Hair follicular keratinocyte (primary cell): ENCODE measurements around a stretch of chr10.

- RAMPAGE, long total RNA, result no peak
Measured at GRCh38 chr10:71347829-71348293, 28.8 kb downstream of the SLC29A3 start.

- RAMPAGE, long total RNA, result no peak
Measured at GRCh38 chr10:71397070-71397315, 273 bp downstream of the CDH23 start.

- RAMPAGE, long total RNA, result no peak
Measured at GRCh38 chr10:71661904-71662443, 57.6 kb downstream of the C10orf105 start.

GRCh38 chr10:71709105-71709481, 10.5 kb downstream of the C10orf105 start:
- RAMPAGE, long total RNA, result no peak

DNA sequence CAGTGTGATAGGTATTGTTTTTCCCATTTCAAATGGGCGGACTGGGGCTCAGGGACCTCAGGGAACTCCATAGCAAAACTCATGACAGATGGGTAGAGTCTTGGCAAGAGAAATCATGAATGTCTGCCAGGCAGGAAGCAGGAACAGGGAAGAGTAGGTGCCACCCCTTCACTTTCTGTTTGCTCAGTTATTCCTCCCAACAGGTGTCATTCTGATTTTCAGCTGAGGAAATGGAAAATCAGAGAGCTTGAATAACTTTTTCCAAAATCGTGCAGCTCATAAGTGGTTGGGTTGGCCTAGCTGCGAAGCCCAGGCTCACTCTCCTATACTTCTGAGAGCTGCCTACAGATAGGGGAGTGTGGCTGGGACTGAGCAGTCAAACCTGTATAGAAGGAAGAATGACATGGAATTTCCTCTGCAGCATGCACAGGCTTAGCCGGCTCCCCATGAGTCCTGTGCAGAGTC, 17.6 kb upstream of the C10orf105 start:
- RAMPAGE, long total RNA, result no peak

GRCh38 chr10:71746322-71747215, 26.8 kb downstream of the VSIR start:
- RAMPAGE, long total RNA, result no peak

GRCh38 chr10:71766921-71767544, 6.3 kb downstream of the VSIR start:
- RAMPAGE, long total RNA, result no peak

GRCh38 chr10:71767545-71768271, 5.6 kb downstream of the VSIR start:
- RAMPAGE, long total RNA, result no peak

- RAMPAGE, long total RNA, result no peak
Measured at GRCh38 chr10:71812713-71813415, 38.2 kb downstream of the PSAP start.

- RAMPAGE, long total RNA, result no peak
Measured at GRCh38 chr10:71815424-71815921, 35.6 kb downstream of the PSAP start.

- RAMPAGE, long total RNA, result no peak
Measured at GRCh38 chr10:71818283-71819433, 32.4 kb downstream of the PSAP start.

GRCh38 chr10:71819434-71820166, 31.5 kb downstream of the PSAP start:
- RAMPAGE, long total RNA, result no peak

GRCh38 chr10:71835746-71836844, 15.0 kb downstream of the PSAP start:
- RAMPAGE, long total RNA, result no peak

- RAMPAGE, long total RNA, result no peak
Measured at GRCh38 chr10:71850397-71850609, 748 bp downstream of the PSAP start.

GRCh38 chr10:71887992-71888481, 37.0 kb upstream of the PSAP start:
- RAMPAGE, long total RNA, result no peak

DNA sequence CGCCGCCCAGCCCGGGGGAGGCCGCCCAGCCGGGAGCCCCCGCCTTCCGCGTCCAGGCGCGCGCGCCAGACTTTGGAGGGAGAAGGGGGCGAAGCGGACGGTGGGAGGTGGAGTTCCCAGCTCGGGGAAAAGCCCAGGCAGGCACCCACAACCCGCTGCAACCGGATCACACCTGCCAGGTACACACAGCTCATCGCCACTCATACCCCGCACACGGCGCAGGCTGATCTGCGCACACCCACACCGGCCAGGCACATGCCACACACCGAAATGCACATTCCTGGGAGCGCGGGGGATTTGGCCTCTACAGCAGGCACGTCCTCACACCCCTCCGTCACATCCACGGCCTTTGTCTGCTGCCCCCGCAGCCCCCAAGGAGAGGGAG, 519 bp downstream of the CHST3 start:
- RAMPAGE, long total RNA, result no peak

- RAMPAGE, long total RNA, result no peak
Measured at GRCh38 chr10:72011117-72011972, 47.1 kb downstream of the CHST3 start.

DNA sequence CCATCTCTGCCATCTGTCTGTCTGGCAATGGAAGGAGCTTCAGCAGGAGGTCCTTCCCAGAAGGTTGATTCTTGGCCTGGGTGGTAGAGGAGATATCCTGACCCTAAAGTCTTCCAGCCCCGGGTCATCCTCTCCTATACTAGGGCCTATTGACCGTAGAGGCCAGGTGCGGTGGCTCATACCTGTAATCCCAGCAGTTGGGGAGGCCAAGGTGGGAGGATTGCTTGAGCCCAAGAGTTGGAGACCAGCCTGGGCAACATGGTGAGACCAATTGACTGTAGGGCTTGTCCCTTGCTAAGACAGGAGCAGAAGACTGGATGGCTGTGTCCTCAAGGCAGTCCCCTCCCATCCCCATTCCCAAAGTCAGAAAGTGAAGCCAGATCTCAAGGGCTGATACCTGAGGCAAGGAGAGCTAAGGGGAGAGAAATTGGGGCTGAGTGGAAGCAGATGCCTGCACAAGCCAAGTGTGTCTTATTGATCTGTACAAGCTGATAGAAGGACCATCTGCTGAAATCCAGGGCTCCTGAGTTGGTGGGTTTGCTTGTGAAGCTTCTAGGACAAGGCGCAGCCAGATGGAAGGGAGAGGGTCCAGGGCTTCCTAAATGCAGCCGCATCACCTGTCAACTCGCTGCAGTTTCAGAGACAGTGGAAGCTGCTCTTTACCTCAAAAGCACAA, 48.1 kb downstream of the CHST3 start:
- RAMPAGE, long total RNA, result no peak

- RAMPAGE, long total RNA, result no peak
Measured at GRCh38 chr10:72069408-72069794, 18.9 kb downstream of the SPOCK2 start.

DNA sequence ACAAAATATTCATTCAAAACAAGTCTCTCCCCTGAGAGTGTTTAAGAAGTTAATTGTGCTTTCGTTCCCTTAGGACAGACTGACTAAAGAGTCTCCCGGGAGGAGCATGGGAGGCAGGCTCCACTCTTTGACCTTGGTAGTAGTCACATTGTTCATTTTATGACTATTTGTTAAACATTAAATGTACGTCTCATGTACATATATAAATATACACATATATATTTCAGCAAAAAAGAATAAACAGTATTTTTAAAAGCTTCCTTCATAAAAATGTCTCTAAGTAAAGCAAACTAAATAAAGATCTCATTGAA, 35.3 kb upstream of the SPOCK2 start:
- RAMPAGE, long total RNA, result no peak